ENCODE results near the gene PYCARD.

DNA sequence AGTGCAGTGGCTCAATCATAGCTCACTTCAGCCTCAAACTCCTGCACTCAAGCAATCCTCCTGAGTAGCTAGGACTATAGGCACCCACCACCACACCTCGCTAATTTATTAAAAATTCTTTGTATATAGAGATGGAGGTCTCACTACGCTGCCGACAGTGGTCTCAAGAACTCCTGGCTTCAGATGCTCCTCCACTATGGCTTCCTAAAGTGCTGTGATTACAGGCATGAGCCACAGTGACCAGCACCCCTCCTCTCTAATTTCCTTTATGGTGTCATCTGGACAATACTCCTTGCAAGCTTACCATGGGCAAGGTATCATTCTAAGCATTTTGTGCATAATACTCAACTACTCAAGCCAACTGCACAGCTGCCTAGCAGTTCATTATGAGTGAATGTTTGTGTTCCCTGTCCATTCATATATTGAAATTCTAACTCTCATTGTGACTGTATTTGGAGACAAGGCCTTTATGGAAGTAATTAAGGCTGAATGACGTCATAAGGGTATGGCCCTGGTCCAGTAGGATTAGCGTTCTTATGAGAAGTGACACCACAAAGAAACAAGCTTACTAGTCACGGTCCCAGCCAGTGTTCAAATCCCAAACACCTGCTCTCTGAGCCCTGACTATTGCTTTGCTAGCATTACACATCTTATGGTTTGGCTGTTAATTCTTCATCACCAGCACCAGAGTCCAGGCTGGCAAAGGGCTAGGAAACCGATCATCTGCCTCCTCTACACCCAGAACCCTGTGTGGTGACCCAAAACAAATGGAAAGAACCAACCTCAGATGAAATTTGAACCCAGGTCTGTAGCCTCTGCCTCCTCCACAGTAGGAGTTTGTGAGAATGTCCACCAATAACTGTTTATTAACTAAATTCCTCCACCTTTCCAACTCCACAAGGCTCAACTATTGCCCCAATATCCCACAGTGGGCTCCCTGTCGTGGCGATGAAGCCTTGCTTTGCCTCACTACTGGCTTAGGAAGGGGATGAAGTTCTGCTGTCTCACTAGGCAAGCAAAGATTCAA is 2.2 kb downstream of the ZNF668 start:
- RAMPAGE, long total RNA = no peak
- RRBS, 2 experiments = no CpG with 5 or more reads among the region's 9 CpGs
CAGE:
- cytosol, long polyA minus RNA = no peak
- cytosol, long polyA plus RNA = no peak
- long polyA plus RNA = no peak
- nucleolus, long total RNA = no peak
- nucleus, long polyA plus RNA = no peak
- nucleus, long total RNA = no peak

GRCh38 chr16:31077583-31078132 is 3.4 kb downstream of the ZNF646 start:
- RAMPAGE, long total RNA = no peak
- RRBS, 2 experiments = no CpG with 5 or more reads among the region's 19 CpGs
CAGE:
- cytosol, long polyA minus RNA = no peak
- cytosol, long polyA plus RNA = no peak
- long polyA plus RNA = no peak
- nucleolus, long total RNA = no peak
- nucleus, long polyA plus RNA = no peak
- nucleus, long total RNA = no peak

GRCh38 chr16:31080382-31081170 is 6.4 kb downstream of the ZNF646 start:
- RAMPAGE, long total RNA = no peak
- RRBS, 2 experiments = 96 to 97% methylated on average over 1 of the region's 18 CpGs
CAGE:
- cytosol, long polyA minus RNA = start-site peak on the plus strand at chr16:31080670-31080680, 19 reads
- cytosol, long polyA plus RNA = no peak
- long polyA plus RNA = no peak
- nucleolus, long total RNA = no peak
- nucleus, long polyA plus RNA = no peak
- nucleus, long total RNA = no peak

GRCh38 chr16:31133849-31134574 is 1.5 kb downstream of the PRSS8 start:
- RAMPAGE, long total RNA = no peak
- RRBS, 2 experiments = no CpG with 5 or more reads among the region's 12 CpGs
CAGE:
- cytosol, long polyA minus RNA = no peak
- cytosol, long polyA plus RNA = no peak
- long polyA plus RNA = no peak
- nucleolus, long total RNA = no peak
- nucleus, long polyA plus RNA = no peak
- nucleus, long total RNA = no peak

DNA sequence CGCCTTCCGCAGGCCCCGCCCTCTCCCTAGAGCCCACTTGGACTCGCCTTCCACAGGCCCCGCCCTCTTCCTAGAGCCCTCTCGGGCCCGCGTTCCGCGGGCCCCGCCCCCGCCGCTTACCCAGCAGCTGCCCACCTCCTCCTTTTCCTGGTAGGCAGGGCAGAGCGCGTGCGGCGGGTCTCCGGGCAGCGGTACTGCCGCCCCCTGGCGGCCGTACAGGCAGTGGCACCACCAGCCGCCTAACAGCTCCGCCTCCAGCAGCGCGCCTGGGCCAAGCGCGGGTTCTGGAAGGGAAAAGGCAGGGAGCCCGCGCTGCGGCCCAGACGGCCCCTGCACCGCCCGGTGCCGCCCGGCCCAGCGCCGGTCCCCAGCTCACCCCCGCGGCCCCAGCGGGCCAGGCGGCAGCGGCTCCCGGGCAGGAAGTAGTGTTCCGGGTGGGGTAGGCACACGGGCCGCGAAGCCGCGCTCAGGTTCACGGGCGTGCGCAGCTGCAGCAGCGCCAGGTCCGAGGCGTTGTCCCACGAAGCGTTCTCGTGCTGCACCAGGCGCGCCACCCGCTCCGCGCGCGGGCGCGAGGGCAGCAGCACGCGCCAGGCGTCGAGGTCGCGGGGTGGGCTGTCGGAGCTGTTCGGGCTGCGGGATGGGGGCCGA is 7.0 kb upstream of the PRSS8 start:
- RAMPAGE, long total RNA = no peak
- RRBS, 2 experiments = 2% methylated on average over 7 of the region's 78 CpGs
CAGE:
- cytosol, long polyA minus RNA = no peak
- cytosol, long polyA plus RNA = no peak
- long polyA plus RNA = no peak
- nucleolus, long total RNA = no peak
- nucleus, long polyA plus RNA = no peak
- nucleus, long total RNA = no peak

GRCh38 chr16:31181982-31182502 is 2.1 kb downstream of the FUS start:
- RAMPAGE, long total RNA = no peak
- RRBS, 2 experiments = no CpG with 5 or more reads among the region's 12 CpGs
CAGE:
- cytosol, long polyA minus RNA = no peak
- cytosol, long polyA plus RNA = no peak
- long polyA plus RNA = no peak
- nucleolus, long total RNA = no peak
- nucleus, long polyA plus RNA = no peak
- nucleus, long total RNA = no peak

GRCh38 chr16:31202015-31203059 is at the start of gene PYCARD:
Gene PYCARD, minus strand, starts transcription at chr16:31202760.
- RAMPAGE, long total RNA = start-site peak on the minus strand at chr16:31202272-31202344, 55 and 53 reads in 2 replicates; start-site peak on the minus strand at chr16:31202718-31202766, 958 and 917 reads in 2 replicates
- RRBS, 2 experiments = 2% methylated on average over 24 of the region's 80 CpGs
CAGE:
- cytosol, long polyA minus RNA = start-site peak on the minus strand at chr16:31202314-31202320, 41 reads; start-site peak on the minus strand at chr16:31202753-31202767, 61 reads
- cytosol, long polyA plus RNA = start-site peak on the minus strand at chr16:31202721-31202976, 253 and 402 reads in 2 replicates
- long polyA plus RNA = start-site peak on the minus strand at chr16:31202280-31202343, 25 and 22 reads in 2 replicates; start-site peak on the minus strand at chr16:31202713-31202754, 51 and 118 reads in 2 replicates
- nucleolus, long total RNA = no peak
- nucleus, long polyA plus RNA = start-site peak on the minus strand at chr16:31202726-31202768, 141 and 139 reads in 2 replicates
- nucleus, long total RNA = no peak

GRCh38 chr16:31253510-31254002 is 6.2 kb upstream of the ITGAM start:
- RAMPAGE, long total RNA = no peak
- RRBS, 2 experiments = no CpG with 5 or more reads among the region's 7 CpGs
CAGE:
- cytosol, long polyA minus RNA = no peak
- cytosol, long polyA plus RNA = no peak
- long polyA plus RNA = no peak
- nucleolus, long total RNA = no peak
- nucleus, long polyA plus RNA = no peak
- nucleus, long total RNA = no peak

- RAMPAGE, long total RNA = no peak
- RRBS, 2 experiments = 6 to 7% methylated on average over 5 of the region's 43 CpGs
CAGE:
- cytosol, long polyA minus RNA = no peak
- cytosol, long polyA plus RNA = no peak
- long polyA plus RNA = no peak
- nucleolus, long total RNA = no peak
- nucleus, long polyA plus RNA = no peak
- nucleus, long total RNA = no peak
Observed at GRCh38 chr16:31331135-31331705, 23.8 kb upstream of the ITGAX start.

DNA sequence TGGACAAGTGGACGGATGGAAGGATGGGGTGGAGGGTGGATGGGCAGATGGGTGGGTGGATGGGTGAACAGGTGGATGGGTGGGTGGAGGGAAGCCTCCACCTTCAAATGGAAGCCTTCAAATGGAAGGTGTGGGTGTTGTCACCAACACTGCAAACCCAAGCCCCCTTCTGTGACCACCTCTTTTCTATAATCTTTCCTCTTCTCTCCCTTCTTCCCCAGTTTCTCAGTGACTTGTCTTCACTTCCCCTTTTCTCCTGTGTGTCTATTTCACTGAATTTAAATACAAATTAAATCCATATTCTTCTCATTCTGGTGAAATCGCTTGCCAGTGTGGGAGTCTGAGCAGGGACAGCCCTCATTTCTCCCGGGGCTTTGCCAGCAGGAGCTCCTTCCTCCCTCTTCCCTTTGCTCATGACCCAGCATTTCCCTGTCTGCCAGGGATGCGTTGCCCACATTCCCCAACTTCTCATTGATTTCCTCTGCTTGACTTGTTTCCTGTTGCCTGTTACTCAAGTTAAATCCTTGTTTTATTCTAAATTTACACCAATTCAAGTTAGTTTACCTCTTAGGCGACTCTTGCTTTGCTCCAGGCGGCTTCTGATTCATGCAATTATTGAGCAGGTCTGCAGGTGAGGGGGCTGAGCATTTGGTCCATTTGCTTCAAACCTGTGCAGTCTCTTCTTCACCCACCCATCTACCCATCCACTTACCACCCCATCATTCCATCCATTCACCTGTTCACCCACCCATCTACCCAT is 6.3 kb upstream of the ITGAX start:
- RAMPAGE, long total RNA = no peak
- RRBS, 2 experiments = no CpG with 5 or more reads among the region's 6 CpGs
CAGE:
- cytosol, long polyA minus RNA = no peak
- cytosol, long polyA plus RNA = no peak
- long polyA plus RNA = no peak
- nucleolus, long total RNA = no peak
- nucleus, long polyA plus RNA = no peak
- nucleus, long total RNA = no peak

DNA sequence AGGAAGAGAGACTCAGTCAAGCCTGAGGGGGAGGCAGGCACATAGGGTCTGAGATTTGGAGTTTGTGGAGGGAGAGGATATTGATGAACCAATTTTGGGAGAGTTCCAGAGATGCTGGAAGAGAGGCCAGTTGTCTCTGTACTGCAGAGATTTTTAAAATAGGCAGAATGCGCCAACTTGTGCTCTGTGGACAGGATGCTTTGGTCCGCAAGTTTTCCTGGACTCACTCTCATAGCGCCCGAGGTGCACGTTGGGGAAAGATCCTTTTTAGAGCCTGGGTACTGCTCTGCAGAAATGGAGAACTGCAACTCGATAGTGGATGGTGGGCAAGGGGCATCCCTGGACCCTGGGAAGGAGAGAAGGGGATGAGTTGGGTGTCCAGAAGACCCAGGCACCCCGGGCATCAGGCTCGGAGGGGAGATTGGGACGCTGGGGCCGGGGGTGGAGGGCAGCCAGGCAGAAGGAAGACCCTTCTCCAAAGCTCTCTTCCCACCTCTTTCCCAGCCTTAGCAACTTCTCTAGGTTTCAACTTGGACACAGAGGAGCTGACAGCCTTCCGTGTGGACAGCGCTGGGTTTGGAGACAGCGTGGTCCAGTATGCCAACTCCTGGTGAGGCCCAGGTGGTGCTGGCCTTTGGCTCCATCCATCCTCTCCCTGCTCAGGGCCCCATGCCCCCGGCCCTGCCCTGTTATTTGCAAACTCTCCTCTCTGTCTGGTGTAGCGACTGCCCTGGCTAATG is 583 bp downstream of the ITGAX start:
- RAMPAGE, long total RNA = no peak
- RRBS, 2 experiments = 22% methylated on average over 3 of the region's 15 CpGs; no CpG with 5 or more reads in 1 of the 2 experiments
CAGE:
- cytosol, long polyA minus RNA = no peak
- cytosol, long polyA plus RNA = no peak
- long polyA plus RNA = no peak
- nucleolus, long total RNA = no peak
- nucleus, long polyA plus RNA = no peak
- nucleus, long total RNA = no peak

- RAMPAGE, long total RNA = no peak
- RRBS, 2 experiments = no CpG with 5 or more reads among the region's 23 CpGs
CAGE:
- cytosol, long polyA minus RNA = no peak
- cytosol, long polyA plus RNA = no peak
- long polyA plus RNA = no peak
- nucleolus, long total RNA = no peak
- nucleus, long polyA plus RNA = no peak
- nucleus, long total RNA = no peak
Observed at GRCh38 chr16:31372295-31372773, 17.4 kb downstream of the ITGAX start.

DNA sequence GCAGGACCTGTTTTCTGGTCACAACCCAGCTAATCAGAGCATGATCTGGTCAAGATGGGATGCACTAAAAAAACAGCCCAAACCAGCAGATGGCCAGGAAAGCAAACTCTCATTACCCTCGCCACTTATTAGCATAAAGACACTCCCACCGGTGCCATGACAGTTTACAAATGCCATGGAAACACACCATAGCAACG is 6.6 kb upstream of the ITGAD start:
- RAMPAGE, long total RNA = no peak
- RRBS, 2 experiments = no CpG with 5 or more reads among the region's 3 CpGs
CAGE:
- cytosol, long polyA minus RNA = no peak
- cytosol, long polyA plus RNA = no peak
- long polyA plus RNA = no peak
- nucleolus, long total RNA = no peak
- nucleus, long polyA plus RNA = no peak
- nucleus, long total RNA = no peak

DNA sequence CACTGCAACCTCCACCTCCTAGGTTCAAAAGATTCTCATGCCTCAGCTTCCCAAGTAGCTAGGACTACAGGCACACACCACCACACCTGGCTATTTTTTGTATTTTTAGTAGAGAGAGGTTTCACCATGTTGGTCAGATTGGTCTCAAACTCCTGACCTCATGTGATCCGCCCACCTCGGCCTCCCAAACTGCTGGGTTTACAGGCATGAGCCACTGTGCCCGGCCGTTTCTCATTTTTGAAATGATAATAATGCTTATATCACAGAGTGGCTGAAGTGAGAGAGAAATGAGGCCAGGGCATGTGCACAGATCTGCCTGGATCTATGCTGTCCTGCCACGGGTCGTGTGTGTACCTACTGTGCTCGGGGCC is 3.0 kb downstream of the COX6A2 start:
- RAMPAGE, long total RNA = no peak
- RRBS, 2 experiments = no CpG with 5 or more reads among the region's 7 CpGs
CAGE:
- cytosol, long polyA minus RNA = no peak
- cytosol, long polyA plus RNA = no peak
- long polyA plus RNA = no peak
- nucleolus, long total RNA = no peak
- nucleus, long polyA plus RNA = no peak
- nucleus, long total RNA = no peak

DNA sequence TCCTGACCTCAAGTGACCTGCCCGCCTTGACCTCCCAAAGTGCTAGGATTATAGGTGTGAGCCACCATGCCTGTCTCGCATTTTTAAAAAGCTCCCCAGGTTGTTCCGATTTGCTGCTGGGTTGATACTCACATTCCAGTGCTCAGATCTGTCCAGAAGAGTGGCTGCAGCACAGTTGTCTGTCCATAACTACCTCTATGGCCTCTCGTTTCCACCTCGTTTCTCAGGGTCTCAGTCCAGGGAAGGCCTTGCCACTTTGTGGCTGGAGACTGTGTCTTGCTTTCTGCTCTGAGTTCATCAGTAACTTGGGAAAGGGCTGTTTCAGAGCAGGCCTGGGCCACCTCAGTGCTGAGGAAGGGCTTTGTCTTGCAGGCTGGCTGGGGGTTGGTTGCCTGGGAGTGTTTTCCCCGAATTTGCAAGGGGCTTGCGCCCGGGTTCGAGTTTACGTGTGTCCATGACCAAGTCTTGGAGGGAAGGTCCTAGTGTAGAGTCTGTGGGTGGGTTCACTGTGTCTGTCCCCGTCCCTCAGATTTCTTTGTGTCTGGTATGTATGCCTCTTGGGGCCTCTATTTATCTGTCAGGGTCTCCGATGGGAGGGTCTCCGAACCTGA is 767 bp upstream of the TGFB1I1 start:
- RAMPAGE, long total RNA = no peak
- RRBS, 2 experiments = no CpG with 5 or more reads among the region's 13 CpGs
CAGE:
- cytosol, long polyA minus RNA = no peak
- cytosol, long polyA plus RNA = no peak
- long polyA plus RNA = no peak
- nucleolus, long total RNA = no peak
- nucleus, long polyA plus RNA = no peak
- nucleus, long total RNA = no peak

GRCh38 chr16:31507281-31507664 is 918 bp downstream of the RUSF1 start:
- RAMPAGE, long total RNA = no peak
- RRBS, 2 experiments = no CpG with 5 or more reads among the region's 2 CpGs
CAGE:
- cytosol, long polyA minus RNA = start-site peak on the minus strand at chr16:31507619-31507626, 23 reads
- cytosol, long polyA plus RNA = no peak
- long polyA plus RNA = no peak
- nucleolus, long total RNA = no peak
- nucleus, long polyA plus RNA = no peak
- nucleus, long total RNA = no peak

GRCh38 chr16:31869472-31869989 is 4.1 kb upstream of the ZNF267 start:
- RAMPAGE, long total RNA = no peak
- RRBS, 2 experiments = no CpG with 5 or more reads among the region's 3 CpGs
CAGE:
- cytosol, long polyA minus RNA = no peak
- cytosol, long polyA plus RNA = no peak
- long polyA plus RNA = no peak
- nucleolus, long total RNA = no peak
- nucleus, long polyA plus RNA = no peak
- nucleus, long total RNA = no peak

- RAMPAGE, long total RNA = no peak
- RRBS, 2 experiments = no CpG with 5 or more reads among the region's 22 CpGs
CAGE:
- cytosol, long polyA minus RNA = no peak
- cytosol, long polyA plus RNA = no peak
- long polyA plus RNA = no peak
- nucleolus, long total RNA = no peak
- nucleus, long polyA plus RNA = no peak
- nucleus, long total RNA = no peak
Observed at GRCh38 chr16:46632884-46633462, 11.8 kb upstream of the SHCBP1 start.

DNA sequence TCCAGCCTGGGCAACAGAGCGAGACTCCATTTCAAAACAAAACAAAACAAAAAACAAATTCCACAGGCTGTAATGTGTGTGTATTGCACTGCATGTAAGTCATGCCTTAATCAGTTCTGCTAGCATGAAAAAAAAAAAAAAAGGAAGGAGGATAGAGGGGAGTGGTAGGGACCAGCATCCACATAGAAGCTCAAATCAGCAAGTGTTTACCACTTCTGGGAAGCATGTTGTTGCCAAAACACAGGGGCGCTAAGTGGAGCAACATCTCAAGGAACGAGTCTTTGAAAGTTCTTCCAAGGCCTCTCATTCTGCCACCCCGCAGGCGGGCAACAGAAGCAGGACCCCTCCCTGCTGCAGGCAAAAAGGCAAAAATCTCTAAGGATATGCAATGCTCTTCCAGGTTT is 13.6 kb upstream of the MYLK3 start:
- RAMPAGE, long total RNA = no peak
- RRBS, 2 experiments = no CpG with 5 or more reads among the region's 5 CpGs
CAGE:
- cytosol, long polyA minus RNA = no peak
- cytosol, long polyA plus RNA = no peak
- long polyA plus RNA = no peak
- nucleolus, long total RNA = no peak
- nucleus, long polyA plus RNA = no peak
- nucleus, long total RNA = no peak

DNA sequence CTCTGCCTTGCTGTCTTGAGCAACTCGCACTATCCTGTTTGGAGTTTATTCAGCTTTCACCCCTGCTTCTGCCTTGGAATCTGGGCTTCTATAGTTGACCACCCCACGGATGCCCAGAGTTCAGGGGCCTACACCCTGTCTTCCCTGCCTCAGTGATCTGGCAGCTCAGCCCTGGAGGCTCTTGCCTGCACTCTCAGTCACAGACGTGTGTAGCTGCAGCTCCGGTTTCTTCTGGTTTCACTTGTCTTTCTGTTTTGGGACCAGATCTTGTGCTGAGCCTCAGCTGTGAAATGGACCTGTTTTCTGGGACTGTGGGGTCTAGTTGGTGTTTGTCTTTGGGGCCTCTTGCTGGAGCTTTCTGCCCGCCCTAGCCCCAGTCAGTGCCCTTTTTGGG is 5.8 kb downstream of the GPT2 start:
- RAMPAGE, long total RNA = no peak
- RRBS, 2 experiments = no CpG with 5 or more reads among the region's 5 CpGs
CAGE:
- cytosol, long polyA minus RNA = no peak
- cytosol, long polyA plus RNA = no peak
- long polyA plus RNA = no peak
- nucleolus, long total RNA = no peak
- nucleus, long polyA plus RNA = no peak
- nucleus, long total RNA = no peak

Data from GM12878 (cell line).